ENCODE measurements around a stretch of chr20.

DNA sequence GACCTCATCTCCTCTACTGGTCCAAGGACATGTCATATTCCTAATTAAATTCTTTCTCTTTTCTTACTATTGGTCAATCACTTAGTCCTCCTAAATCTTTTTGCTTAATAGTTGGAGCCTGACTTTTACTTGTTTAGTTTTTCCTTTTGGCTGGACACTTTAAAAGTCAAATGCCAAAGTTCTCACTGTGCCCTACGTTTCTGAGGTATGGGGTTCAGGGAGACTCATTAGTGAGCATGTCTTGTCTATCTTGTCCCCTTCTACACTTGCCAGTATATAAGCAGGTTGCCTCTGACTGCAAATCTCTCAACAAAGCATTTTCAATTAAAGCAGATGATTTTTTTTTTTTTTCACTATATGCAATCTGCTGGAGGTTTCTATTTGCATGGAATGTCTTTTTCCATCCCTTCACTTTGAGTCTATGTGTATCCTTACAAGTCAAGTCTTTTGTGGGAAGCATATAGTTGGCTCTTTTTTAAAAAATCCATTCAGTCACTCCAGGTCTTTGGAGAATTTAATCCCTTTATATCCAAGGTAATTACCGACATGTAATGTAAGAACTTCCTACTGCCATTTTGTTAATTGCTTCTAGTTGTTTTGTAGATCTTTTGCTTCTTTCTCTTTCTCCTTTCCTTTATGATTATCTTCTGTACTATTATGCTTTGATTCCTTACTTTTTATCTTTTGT is 8.8 kb downstream of the DPM1 start:
- PRO-cap: no peak

- PRO-cap: no peak
Observed at GRCh38 chr20:50957296-50958197, 785 bp downstream of the DPM1 start.

DNA sequence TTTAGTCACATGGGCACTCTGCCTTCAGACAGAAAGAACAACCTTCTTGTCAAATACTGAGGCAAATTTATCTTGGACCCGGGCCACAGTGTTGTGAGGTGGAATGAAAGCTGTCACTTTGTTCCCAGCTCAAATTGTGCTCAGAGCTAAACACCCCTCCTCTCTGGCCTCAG is 23.8 kb downstream of the MOCS3 start:
- PRO-cap: no peak

- PRO-cap: no peak
Observed at GRCh38 chr20:51393366-51393949, 149.1 kb downstream of the NFATC2 start.

DNA sequence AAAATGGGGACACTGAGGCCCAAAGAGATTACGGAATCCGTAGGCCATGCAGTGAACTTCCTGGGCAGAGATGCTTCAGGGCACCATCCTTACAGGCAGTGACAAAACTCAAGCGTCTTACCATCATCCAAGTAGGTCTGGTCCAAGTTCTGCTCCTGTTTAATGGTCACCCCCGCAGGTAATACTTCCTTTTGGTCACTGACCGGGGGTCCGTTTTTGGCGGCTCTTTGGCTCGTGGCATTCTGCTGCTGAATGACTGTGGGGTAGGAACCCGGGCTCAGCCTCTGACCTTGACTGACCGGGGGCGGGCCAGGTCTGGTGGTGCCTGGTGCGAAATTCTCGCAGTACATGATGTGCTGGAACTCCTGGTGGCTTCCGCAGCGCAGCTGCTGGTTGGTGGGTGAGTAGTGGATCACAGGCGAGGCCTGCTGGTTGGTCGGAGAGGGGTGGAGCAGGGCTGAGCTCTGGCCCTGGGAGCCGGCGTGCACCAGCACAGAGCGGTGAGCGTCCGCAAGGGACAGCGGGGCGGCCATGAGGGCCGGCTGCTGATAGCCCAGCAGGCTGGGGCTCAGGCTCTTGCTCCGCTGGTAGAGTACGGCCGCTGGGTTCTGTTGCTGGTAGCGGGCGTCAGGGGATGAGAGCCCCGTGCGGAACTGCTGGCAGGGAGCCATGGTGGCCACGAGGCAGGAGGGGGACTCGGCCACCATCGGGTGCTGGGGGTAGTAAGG is 110.4 kb downstream of the NFATC2 start:
- PRO-cap: no peak

DNA sequence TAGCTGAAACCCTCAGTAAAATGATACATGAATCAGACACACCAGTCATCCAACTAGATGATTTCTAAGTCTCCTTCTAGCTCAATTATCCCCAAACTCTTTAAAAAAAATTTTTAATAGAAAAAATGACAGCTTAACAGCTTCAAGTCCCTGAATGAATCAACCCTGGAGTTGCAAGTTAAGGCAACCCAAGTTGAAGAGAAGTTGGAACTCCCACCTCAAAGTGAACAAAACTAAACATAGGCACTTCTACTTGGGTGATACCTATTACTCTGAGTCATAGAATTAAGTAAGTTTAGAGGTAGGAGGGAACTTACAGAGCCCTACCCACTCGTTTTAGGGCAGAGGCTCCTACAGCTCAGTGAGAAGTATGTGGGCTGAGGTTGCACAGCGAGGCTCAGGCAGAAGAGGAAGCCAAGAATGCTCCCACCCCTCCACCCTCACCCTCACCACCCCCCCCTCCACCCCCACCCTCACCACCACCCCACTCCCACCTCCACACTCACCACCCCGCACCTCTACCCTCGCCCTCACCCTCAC is 42.3 kb downstream of the NFATC2 start:
- PRO-cap: no peak

GRCh38 chr20:51509683-51510173 is 32.8 kb downstream of the NFATC2 start:
- PRO-cap: no peak

DNA sequence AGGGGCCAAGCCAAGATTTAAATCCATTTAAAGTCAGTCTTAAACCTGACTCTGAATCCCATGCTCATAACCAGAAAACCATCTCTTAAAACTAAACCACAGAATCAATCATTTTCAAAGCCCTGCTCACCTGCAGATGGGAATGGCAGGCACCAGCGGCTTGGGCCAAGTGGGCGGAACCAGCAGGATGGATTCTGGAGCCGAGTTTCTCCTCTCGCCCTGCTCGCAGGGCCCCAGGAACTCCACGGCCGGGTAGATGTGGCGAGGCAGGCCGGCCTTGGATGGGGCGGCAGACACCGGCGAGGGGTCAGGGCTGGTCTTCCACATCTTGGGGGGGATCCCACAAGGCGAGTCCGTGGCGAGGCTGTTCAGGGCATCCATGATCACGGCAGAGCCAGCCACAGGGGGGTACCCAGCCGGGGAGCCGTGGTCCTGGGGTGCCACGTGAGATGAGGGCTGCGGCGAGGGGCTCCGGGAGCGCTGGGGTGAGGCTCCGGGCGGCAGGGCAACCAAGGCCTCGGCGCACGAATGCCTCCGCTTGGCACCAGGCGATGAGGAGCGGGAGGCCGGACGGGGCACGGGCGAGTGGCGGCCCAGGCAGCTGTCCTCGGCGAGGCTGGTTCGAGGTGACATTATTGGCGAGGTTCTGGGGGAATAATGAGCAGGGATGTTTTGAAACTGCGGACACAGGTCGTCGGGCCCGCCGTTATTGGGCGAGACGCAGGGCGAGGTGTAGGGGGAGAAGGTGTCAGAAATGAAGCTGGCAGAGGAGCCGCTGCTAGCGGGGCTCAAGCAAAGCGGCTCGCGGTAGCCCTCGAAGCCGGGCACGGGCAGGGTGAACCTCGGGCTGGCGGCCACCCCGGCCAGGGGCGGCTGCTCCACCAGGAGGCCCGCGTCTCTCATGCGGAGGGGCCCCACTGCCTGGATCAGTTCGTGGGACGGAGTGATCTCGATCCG is 19.3 kb downstream of the NFATC2 start:
- PRO-cap: no peak

- PRO-cap: no peak
Observed at GRCh38 chr20:51529773-51530283, 12.7 kb downstream of the NFATC2 start.

DNA sequence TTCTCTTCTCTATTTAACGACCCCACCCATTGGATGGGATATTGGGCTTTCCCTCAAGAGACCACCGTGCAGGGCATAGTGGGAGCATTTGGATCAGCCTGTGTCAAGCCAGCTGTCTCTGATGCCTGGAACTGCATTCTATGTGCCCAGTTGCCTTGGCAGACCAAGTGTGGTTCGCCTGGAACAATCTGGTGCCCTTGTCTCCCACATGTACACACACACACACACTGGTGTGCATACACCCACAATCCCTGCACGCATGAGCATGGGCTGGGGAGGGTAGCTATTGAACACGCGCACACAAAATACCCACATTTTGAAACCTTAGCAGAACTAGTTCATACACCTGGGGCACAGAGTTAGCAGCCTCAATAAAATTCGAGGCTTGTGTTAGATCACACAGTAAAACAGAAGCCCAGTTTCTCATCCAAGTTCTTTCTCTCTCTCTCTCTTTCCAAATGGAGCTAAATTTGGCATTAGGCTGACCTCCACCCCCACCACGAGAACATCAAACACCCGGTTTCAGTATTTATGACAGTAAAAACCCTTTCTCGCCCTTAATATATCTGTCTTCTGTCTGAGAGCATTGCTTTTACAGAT is 18.1 kb upstream of the NFATC2 start:
- PRO-cap: no peak

- PRO-cap: no peak
Observed at GRCh38 chr20:51628905-51629439, 86.5 kb upstream of the NFATC2 start.

DNA sequence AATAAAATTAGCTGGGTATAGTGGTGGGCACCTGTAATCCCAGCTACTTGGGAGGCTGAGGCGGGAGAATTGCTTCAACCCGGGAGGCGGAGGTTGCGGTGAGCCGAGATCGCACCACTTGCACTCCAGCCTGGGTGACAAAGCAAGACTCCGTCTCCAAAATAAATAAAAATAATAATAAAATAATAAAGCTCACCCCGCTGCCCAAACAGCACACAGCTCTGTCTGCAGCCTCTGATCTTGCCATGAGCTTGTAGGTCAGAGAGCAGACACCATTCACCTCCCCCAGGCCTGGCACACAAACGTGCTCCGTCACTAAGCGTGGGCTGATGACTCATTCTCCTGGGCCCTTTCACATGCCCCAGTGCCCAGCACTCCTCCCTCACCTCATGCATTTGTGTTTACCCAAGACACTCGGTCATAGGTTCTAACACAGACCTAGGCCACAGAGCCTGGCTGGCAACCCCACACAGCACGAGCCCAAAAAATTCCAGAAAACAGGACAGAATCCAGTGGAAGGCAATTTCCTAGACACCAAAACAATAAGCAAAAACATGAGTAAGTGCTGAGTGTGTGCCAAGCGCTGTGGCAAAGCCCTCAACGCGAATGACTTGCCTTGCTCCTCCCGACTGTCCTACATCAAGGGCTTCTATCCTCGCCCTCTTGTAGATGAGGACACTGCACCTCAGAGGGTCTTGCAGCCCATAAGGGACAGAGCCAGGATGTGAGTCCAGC is 18.0 kb downstream of the ATP9A start:
- PRO-cap: no peak

DNA sequence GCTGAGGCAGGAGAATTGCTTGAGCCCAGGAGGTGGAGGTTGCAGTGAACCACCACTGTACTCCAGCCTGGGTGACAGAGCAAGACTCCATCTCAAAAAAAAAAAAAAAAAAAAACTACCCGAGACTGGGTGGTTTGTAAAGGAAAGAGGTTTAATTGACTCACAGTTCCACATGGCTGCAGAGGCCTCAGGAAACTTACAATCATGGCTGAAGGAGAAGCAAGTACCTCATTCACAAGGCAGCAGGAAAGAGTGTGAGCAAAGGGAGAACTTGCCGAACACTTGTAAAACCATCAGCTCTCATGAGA is 30.6 kb upstream of the ZFP64 start:
- PRO-cap: no peak

- PRO-cap: bidirectional peak, plus-strand start at chr20:52973745, minus-strand start at chr20:52973500
Observed at GRCh38 chr20:52973571-52974094, 1.5 kb downstream of the TSHZ2 start.

- PRO-cap: no peak
Observed at GRCh38 chr20:53006866-53007473, 34.8 kb downstream of the TSHZ2 start.

- PRO-cap: no peak
Observed at GRCh38 chr20:53133692-53134111, 161.5 kb downstream of the TSHZ2 start.

- PRO-cap: no peak
Observed at GRCh38 chr20:53395193-53395851, 198.3 kb downstream of the ZNF217 start.

DNA sequence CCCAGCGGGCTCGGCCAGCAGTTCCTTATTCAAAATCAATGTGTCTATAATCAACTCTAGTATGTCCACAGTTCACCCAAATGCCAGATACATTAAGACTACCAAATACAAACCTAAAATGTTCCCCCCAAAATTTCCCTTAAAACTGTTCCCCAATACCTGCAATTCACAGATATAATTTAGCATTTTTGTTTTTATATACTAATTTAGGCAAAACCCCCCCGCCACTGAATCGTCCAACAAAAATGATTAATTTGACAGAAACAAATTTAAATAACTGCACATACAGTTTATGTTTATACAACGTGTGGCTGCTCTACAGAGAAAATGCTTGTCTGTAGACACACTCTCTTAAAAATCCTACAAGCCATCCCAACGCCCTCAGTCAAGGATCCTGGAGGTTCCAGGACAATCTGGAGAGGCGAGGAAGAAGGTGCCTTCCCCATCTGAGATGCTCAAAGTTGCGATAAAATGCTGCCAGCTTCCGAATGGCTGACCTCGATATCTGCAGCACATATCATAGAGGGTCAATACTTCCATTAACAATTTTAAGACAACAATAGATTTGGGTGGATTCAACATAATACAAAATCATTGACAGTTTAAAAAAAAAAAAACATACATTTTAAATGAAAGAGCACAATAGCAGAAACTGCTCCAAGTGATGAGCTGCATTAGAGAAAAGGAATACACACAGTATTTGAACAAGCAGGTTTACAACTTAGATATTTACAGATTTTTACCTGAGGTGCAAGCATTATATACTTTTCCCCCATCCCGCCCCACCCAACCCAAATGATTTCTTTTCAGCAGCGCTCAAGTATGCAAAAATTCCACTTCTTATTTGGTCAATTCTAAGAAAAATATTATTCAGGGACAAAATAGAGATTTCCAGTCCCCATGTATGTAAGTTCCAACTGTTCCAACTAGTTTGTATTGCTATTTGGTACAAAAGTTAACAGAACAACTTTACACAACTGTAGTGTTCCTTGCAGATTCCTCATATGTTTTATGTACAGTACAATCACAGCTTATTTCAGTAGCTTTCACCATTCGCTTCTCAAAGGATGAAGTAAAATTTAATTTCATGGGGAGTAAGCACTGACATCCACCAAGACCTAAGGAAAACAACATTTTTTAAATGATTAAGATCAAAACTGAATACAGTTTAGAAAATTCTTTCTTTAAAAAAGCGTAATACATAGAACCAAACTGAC is 25.1 kb downstream of the ZNF217 start:
- PRO-cap: no peak

DNA sequence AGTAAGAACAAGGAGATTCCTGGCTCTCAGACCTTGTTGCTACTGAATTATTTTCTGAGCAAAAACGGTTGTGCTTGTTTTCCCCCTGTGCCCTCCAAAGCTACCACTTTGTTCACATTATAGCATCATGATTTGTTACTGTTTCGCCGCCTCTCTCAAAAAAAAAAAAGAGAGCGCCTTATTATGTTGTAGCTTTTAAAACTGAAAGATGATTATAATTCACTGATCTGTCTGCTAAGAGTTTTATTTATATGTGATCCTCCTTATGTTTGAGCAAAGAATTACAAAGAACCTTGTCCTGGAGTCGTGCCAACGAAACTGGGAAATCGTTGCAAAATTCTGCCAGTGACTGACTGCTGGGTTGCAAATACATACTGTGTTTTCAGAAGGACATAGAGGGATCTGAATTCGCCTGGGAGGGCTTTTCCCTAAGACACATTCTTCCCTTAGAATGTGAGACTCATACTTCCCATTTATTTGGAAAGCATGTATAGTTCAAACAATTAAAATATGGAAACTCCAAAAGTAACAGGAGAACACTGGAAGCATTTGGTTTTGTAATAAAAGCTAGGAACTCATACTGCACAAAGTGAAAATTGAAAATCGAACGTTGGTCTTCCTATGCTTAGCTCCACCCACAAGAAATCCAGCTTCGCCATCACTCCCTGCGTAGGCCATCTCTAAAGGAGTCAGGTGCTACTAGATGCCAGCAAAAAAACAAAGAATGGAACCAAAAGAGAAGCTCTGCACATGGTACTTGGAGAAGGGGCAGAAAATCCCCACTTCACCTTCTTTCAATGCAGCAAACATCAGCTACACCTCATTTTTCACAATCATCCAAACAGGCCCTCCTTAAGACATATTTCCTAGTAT is 2.7 kb upstream of the ZNF217 start:
- PRO-cap: no peak

- PRO-cap: unidirectional peak, plus-strand start at chr20:53609140
Observed at GRCh38 chr20:53608236-53609396, 15.0 kb upstream of the ZNF217 start.